Duodenum (tissue), 1 donor: ENCODE measurements around a stretch of chr19.

DNA sequence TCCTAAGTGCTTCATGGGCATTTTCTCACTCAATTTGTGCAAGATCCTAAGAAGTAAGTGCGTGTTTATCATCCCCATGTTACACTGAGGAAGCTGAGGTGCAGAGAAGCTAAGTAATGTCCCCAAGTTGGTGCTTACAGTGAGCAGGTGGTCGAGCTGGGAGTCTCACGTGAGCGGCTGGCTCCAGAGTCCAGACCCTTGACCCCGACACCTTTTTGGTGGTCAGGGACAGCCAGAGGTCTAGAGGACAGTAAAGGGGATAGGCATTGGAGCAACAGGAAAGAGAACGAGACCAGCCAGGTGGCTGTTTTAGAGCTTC, 185.4 kb downstream of the TSHZ3 start:
- PRO-cap = no peak

- PRO-cap = unidirectional peak, minus-strand start at chr19:31220746
Measured at GRCh38 chr19:31220502-31220802, 128.8 kb downstream of the TSHZ3 start.

DNA sequence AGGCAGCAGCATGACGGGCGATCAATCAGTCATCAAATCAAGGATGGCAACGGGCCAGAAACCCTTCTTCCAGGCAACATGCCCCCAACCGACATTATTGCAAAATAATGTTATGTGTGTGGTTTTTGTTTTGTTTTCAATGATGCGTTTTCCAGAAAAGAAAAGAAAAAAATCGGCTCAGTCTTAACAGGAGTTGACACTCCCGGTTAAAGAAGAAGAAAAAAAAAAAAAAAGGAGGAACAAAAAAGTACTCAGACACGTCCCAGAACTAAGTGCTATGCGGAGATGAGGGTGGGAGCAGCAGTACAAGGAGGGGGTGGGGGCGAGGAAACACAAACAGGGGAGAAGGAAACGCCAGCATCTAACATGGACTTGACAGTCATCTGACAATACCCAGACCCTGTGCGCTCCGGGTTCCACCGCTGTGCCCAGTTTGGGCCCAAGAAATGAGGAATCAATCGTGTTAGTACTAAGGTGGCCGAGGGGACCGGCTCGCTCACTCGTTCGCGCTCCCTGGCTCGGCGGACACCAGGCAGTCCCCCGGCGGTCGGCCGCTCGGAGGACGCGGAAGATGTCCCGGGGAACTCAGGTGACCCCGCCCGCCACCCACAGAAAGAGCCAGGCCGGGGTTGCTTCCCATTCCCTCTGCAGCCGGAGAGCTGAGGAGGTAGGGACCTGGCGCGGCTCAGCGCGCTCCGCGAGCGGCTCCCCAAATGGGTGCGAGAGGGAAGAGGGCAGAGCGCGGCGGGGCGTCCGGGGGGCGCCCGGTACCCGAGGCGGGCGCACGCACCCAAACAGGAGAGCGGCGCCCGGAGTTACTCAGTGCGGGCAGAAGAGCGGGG, 764 bp downstream of the TSHZ3 start:
- PRO-cap = unidirectional peak, plus-strand start at position 639 of the sequence

- PRO-cap = unidirectional peak, minus-strand start at chr19:31502791
Measured at GRCh38 chr19:31502698-31502902, 153.4 kb upstream of the TSHZ3 start.

DNA sequence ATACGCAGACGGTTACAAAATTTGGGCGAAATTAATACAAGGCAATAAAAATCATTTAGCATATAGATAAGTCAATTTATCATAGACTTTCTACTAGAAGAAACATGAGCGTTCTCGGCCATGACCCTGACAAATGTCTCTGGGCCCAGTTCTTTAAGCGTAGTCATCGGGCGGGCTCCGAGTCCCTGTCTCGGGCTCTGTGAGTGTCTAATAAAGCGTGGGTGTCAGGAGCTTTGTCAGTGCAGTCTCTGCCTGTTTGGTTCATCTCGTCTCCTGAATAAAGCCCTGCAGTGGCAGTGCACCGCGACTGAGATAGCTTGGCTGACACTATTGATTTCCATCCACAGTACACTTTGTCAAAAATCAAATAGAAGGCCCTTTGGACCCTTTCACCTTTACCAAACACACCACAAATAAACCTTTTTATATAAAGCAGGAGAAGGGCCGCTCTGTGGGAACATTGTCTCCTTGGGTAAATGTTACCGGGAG, 368.0 kb upstream of the TSHZ3 start:
- PRO-cap = no peak

GRCh38 chr19:32388208-32389006, 17.2 kb upstream of the DPY19L3 start:
- PRO-cap = no peak

DNA sequence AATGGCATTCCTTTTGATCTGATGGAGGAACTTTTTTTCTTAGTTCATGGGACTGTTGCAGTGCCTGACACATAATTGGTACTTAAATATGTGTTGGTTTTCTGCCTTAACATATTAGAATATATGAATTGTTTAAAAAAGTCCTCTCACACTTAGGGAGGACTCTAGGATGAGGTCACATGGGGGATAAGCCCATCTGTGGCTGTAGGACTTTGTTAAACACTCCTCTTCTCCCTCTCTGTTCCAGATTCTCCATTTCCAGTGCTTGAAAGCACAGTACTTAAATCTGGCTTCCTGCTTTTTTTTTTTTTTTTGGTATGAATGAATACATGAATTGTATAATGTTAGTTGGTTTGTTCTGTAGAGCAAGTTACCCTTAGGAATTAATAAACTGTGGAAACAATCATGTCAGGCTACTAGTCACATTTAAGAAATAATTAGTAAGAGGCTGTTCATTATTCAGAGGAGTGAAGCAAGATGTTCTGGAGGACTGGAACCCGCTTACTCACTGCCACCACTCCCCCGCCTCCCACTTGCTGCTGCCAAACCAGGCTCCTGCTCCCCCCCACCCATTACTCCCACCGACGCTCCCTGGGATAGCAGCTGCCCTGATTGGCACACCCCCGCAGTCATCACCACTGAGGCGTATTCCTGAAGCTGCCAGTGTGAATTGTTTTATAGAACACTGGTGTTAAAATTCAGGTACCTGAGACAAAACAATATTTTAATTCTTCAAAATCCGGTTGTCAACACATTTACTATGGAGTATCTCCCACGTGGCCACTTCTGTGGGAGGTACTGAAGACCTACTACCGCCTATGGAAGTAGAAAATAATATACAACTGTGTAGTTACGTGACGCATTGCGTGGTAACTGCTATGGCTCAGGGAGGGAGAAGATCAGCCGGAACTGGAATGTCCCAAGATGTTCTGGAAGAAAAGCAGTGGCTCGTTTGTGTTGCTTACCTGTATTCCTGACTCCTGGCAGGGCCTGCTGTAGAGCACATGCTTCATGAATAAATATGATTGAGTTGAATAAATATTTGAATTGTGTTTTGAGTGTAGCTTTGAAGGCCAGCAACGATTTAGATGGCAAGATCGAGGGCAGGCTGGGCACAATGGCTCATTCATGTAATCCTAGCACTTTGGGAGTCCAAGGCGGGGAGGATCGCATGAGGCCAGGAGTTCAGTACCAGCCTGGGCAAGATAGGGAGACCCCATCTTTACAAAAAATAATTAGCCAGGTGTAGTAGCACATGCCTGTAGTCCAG, 1.6 kb downstream of the DPY19L3 start:
- PRO-cap = no peak

- PRO-cap = no peak
Measured at GRCh38 chr19:32652841-32653727, 21.9 kb downstream of the ANKRD27 start.

GRCh38 chr19:32677645-32678029, 2.0 kb downstream of the RGS9BP start:
- PRO-cap = no peak

DNA sequence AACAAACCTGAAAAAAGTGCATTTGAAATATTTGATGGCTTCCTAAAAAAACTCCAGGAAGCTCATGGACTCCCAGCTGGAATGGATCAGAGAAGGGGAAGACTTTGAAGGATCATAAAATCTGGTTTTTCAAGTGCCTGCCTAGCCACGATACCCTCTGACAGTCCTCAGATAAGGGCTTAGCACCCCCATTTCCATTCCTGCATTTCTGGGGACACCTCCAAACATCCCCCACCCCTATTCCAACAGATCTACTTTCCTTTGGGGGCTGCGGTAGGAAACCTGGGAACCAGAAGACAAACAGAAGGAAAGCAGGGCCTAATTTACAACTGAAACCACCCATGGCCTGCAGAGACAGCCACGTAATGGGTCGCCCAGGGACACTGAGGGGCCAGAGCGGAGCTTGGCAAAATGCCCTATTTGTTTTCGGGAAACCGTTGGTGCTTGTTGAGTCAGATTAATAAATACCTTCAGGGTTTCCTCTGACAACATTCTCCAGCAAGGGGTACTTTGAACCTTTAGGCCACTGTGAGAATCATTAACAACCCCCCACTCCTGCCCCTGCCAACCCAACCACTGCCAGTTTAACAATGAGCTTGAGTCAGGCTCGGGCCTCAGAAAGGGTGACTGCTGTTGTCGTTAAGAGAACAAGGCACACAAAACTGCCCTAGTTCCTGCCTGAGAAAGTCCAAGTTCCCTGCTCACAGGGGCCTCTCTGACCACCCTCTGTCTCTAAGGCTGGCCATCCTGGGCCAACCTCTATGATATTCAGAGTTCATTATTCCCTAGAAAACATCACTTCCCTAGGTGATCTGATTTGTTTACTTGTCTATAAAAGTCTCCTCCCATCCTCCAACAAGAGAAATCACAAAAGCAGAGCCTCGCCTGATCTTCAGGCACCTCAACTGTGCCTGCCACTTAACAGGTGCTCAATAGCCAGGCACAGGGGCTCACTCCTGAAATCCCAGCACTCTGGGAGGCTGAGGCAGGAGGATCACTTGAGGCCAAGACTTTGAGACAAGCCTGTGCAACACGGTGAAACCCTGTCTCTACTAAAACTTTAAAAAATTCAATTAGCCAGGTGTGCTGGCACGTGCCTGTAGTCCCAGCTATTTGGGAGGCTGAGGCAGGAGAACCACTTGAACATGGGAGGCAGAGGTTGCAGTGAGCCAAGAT, 23.3 kb downstream of the RHPN2 start:
- PRO-cap = bidirectional peak, plus-strand start at position 670 of the sequence, minus-strand start at position 303 of the sequence

- PRO-cap = no peak
Measured at GRCh38 chr19:33175929-33176509, 18.1 kb upstream of the LRP3 start.

DNA sequence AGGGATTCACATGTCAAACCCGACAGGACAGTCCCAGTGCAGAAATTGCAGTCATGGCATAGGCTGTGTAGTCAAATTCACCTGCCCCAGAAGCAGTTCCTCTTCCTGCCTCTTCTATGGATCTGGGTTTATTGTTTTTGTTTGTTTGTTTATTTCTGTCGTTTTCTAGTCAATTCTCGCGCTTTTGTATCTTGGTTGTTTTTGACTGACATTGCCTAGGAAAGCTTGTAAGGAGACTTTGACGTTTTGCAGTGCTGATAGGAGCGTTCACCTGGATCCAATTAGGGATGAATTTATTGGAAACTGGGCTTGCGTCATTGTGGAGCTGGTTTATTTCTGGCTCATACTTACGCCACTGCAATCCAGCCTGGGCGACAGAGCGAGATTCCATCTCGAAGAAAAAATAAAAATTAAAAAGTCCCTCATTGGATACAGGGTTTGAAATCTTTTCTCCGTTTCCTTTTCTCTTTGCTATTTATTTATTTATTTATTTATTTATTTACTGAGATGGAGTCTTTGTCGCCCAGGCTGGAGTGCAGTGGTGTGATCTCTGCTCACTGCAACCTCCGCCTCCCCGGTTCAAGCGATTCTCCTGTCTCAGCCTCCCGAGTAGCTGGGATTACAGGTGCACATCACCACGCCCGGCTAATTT, 16.0 kb upstream of the LRP3 start:
- PRO-cap = no peak

DNA sequence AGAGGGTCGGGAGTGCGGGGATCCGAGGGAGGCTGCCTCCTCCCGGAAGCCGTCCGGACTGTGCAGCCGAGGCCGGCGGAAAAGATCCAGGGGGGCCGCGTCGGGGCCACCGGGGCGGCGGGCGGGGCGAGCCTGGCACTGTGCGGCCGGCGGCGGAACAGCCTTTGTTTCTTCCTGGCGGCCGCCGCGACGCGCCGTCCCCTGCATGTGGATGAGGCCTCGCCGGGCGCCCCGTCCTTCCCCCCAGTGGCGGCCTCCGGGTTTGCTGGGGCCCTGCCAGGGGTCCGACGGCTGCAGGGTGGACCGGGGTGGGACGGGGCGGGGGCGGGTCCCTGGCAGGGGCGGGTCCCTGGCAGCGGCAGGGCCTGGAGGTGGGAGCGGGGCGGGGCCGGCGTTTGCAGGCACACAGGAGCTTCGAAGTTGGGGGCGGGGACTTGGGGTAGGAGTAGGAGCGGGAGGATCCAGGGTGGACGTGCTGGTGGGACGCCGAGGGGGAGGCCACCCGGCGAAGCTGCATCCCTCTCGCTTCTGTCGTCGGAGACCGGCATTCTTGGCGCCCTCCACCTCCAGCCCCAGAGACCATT, 1.2 kb upstream of the SLC7A10 start:
- PRO-cap = no peak

DNA sequence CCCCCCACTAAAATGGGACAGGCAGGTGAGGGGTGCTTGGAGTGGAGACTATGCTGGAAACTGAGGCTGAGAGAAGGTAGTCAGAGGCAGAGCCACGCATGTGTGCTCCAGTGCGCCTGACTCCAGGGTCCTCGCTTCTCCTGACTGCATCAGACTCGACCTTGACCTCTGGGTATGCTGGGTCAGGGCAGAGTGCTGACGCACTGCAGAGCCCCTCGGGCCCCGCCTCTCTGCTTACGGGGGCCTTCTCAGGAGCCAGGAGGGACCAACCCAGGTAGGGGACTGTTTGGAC, 22.8 kb upstream of the SLC7A10 start:
- PRO-cap = no peak

- PRO-cap = no peak
Measured at GRCh38 chr19:33286094-33286667, 16.2 kb downstream of the CEBPA start.

DNA sequence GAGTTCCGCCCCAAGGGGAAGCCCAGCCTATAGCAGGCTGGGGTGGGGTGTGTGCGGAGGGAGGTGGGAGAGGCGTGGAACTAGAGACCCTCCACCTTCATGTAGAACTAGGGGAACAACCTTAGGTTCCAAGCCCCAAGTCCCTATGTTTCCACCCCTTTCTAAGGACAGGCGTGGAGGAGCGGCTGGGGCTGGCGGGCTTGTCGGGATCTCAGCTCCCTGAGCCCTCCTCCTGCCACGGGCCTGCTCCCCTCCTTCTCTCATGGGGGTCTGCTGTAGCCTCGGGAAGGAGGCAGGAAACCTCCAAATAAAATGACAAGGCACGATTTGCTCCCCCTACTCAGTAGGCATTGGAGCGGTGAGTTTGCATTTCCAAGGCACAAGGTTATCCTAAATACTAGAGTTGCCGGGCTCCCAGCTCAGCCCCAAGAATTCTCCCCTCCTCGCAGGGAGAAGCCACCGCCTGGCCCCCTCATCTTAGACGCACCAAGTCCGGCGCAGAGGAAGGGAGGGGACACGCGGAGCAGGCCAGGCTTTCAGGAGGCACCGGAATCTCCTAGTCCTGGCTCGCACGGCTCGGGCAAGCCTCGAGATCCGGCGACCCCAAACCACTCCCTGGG, 1.6 kb downstream of the CEBPA start:
- PRO-cap = no peak

DNA sequence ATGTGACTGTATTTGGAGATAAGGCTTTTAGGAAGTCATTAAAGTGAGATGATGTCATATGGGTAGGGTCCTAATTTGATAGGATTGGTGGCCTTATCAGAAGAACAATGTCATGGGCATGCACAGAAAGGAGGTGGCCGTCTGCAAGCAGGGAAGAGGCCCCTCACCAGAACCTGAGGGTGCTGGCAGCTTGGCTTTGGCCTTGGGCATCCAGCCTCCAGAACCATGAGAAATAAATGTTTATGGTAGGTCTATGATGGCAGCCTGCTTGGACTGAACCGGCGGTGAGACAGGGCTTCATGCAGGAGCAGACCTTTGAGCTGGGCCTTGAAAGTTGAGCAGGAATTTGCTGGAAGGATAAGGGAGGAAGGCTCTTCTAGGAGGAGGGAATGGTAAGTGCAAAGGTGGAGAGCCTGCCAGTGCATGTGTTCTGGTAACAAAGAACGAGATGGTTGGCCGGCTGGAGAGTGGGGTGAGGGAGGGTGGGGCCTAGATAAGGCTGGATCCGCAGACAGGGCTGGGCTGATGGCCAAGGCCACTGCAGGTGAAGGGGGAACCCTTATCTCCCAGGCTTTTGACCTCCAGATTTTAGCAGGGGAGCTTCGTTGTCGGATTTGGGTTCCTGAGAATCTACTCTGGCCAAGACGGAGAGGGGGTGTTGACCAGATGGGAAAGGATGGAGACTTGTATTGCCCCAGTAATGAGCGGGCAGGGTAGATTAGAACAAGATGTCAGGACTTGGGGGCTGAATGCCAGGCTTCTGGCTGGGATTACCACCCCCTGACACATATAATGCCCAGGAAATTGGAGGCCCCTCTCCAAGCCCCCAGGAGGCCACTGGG, 2.9 kb upstream of the CEBPA start:
- PRO-cap = bidirectional peak, plus-strand start at position 532 of the sequence, minus-strand start at position 391 of the sequence

DNA sequence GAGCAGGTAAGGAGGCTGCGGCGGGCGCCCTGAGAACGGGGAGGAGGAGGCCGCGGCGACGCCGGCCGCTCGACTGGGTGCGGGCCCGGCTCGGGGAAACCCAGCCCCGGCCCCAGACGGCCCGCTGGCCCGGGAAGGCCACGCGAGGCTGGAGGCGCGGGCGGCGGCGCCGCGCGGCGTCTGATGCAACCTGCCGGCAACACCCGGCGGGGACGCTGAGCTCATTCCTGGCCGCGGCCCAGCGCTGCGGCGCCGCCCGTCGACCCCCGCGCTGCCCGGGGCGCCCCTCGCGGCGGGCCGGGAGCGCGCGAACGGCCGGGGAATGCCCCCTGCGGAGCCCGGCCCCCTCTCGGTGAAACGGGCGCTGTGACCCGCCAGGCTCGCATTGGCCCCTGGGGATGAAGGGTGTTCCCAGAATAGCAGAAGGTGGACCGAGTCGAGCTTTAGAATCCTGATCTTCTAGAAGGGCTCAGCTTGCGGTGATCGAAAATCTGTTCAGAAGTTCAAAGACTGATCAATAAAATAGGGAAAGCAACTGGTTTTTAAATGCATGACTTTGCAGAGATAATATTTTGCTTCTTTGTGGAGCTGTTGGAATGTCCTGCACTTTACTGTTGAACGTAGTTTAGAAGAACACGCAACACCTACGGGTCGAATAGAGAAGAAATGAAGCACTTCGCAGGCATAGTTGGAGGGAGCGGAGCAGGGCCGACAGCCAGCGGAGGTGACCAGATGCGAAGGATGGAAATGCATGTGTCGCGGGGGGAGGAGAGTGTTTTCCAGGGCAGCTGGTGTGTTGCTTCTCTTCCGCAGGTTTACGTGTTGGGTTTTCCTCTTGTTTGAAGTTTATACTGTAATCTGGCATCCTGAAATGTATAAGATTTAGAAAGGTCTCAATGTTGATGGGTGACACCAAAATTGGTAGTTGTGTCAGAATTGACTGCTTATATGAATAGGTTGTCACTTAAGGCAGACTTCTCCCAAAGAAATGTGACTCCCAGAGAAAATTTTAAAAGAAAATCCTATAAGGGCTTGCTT, 700 bp downstream of the CEBPG start:
- PRO-cap = no peak

DNA sequence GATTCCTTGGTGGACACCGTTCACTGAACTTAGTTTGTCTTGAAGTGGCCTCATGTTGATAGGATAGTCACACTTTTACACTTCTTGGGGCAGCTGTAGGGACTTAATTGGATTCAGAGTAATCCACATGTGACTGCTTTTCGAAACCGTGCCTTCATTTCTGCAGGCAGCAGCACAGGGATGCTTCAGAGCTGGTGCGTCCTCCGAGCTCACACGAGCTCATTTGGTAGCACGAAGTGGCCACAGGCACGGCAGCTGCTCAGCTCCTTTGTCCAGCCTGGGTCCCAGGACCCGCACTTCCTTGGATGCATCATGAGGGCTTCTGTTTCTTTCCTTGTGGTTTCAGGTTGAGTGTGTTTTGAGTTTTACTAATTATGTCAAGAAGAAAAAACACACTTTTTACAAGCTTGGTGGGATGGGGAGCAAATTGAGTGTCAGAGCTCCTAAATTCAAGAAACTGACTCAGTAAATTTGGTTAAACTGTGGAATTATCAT, 4.6 kb downstream of the CEBPG start:
- PRO-cap = no peak

GRCh38 chr19:33399937-33400733, 26.6 kb downstream of the CEBPG start:
- PRO-cap = no peak